Measurements from ENCODE around the gene GIMAP6.

- RRBS = no CpG with 5 or more reads among the region's 5 CpGs
These were observed 179.2 kb downstream of the ATP6V0E2 start for GRCh38 chr7:150053054-150053341.

- RRBS = no CpG with 5 or more reads among the region's 10 CpGs
These were observed 205.1 kb downstream of the ATP6V0E2 start for GRCh38 chr7:150078648-150079452.

- RRBS = no CpG with 5 or more reads among the region's 19 CpGs
These were observed 6.3 kb upstream of the ACTR3C start for GRCh38 chr7:150329389-150330202.

- RRBS = no CpG with 5 or more reads among the region's 10 CpGs
These were observed 11.3 kb upstream of the REPIN1 start for GRCh38 chr7:150357096-150357847.

- RRBS = 94% methylated on average over 15 of the region's 58 CpGs
These were observed 3.1 kb downstream of the REPIN1 start for GRCh38 chr7:150371538-150372242.

GRCh38 chr7:150451177-150451858 lies 888 bp downstream of the GIMAP8 start:
- RRBS = no CpG with 5 or more reads among the region's 18 CpGs

- RRBS = no CpG with 5 or more reads among the region's 8 CpGs
These were observed 1.6 kb downstream of the GIMAP8 start for GRCh38 chr7:150451859-150452589.

DNA sequence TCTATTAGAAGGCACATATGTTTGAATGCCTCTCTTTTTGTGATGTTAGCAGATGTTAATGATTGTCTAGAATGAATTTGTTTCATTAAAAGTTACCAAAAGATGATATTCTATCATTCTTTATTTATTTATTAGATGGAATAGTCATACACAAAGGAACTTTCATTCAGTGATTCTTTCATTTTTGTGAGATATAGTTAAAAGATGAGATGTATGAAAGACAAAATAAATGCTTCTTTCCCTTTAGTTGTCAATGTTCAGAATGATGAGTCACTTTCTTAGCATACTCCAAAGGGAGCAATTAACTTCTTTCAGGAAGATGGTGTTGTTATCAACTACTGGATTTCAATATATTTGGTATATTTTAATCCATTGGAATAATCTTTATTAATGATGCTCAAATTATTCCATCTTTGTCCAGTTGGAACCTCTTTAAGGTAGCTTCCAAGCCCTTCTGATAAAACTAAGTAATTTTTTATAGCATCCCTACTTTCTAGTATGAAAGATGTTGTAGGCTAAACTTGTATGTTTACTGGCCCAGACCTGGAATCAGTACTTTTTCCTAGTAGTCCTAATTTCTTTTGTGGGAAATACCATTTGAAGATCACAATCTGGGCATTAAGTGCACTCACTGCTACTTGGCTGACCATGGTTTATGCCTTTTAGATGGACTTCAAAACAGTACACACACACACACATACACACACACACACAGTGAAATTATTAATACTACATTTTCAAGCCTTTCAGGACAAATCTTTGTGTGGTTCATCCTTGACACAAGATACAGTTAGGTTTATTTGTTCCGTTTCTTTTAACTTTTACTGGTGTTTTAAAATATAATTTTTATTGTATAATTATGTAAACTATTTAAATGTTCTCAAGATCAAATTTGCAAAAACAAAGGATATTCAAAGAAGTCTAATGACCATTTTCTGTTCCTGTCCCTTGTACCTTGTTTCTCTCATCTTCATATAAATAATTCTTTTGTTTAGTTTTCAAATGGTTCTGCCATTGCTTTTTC lies 2.5 kb downstream of the GIMAP7 start:
- RRBS = no CpG with 5 or more reads among the region's 1 CpG

- RRBS = no CpG with 5 or more reads among the region's 9 CpGs
These were observed at the start of gene GIMAP6 for GRCh38 chr7:150631934-150632950. Gene GIMAP6, minus strand, starts transcription at chr7:150632385.

GRCh38 chr7:150687662-150688175 lies 2.2 kb downstream of the GIMAP2 start:
- RRBS = no CpG with 5 or more reads among the region's 3 CpGs

DNA sequence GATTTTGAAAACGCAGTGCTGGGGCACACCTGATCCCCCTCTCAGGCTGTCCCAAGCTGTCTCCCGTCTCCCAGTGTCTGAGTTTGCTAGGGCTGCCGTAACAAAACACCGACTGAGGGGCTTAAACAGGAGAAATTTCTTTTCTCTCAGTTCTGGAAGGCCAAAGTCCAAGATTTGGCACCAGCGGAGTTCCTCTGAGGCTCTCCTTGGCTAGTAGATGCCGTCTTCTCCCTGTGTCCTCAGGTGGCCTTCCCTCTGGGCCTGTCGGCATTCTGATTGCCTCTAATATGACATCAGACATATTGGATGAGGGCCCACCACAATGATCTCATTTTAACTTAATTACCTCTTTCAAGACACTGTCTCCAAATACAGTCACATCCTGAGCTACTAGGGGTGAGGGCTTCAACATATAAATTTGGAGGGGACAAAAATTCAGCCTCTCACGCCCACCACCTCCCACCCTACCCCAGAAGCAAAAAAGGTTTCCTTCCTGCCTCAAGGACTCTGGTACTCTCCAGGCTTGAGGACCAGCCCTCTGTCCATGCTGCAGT lies 11.8 kb downstream of the TMEM176B start:
- RRBS = no CpG with 5 or more reads among the region's 8 CpGs

GRCh38 chr7:150807806-150808611 lies 7.4 kb downstream of the TMEM176A start:
- RRBS = no CpG with 5 or more reads among the region's 11 CpGs

- RRBS = 38% methylated on average over 2 of the region's 16 CpGs
These were observed 30.6 kb downstream of the KCNH2 start for GRCh38 chr7:150947628-150947871.

DNA sequence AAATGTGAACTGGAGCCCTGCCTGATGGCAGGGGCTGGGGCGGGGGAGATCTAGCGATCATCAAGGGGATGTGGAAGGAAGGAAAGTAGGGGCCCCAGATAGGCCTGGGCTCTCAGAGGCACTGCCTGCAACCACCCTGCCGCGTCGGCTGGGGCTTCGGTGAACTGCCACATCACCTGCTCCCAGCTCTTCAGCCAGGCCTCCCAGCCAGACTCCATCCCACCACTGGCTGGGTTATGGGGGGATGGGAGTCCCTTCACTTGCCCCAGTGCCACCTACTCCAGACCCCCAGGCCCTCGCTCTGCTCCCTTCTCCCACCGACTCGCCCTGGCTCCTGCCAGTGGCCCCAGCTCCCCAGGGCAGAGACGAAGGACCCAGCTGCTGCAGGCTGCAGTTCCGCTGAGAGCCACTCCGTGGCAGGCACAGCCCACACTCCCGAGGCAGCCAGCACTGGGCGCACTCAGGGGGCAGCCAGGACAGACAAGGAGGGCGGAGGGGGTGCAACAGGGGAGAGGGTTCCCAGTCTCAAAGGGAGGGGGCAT lies 15.3 kb downstream of the KCNH2 start:
- RRBS = no CpG with 5 or more reads among the region's 15 CpGs

DNA sequence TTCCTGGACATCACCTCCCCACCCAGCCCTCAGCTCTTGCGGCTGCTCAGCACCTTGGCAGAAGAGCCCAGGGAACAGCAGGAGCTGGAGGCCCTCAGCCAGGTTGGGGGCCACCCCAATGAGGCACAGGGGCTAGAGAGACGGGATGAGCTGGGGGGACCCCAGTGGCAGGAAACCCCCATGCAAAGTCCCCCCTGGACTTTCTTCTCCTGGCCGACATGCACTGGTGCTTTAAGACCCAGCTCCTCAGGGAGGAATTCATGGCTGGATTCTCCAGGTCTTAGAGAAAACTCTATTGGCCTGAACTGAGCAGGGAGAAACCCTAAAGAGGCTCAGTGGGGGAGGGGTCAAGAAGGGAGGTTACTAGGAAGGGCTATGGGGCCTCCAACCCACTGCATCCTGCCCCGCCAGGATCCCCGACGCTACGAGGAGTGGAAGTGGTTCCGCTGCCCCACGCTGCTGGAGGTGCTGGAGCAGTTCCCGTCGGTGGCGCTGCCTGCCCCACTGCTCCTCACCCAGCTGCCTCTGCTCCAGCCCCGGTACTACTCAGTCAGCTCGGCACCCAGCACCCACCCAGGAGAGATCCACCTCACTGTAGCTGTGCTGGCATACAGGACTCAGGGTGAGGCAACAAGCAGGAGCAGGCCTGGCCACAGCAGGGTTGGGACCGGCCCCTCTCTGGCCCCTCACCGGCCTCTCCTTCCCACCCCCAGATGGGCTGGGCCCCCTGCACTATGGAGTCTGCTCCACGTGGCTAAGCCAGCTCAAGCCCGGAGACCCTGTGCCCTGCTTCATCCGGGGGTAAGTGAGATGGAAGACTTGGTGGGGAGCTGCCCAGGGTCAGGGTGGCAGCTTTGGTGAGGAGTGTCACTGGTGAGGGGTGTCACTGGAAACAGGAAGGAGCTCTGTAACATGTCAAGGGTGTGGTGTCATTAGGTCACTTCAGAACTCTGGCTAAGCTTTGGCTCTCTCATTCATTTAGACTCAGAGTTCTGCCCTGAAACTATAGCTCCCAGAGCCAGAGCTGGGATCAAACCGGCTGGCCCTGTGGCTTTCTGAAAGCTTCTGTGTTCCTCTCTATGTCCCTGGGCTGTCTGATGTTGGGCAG lies 13.8 kb downstream of the ATG9B start:
- RRBS = 62% methylated on average over 3 of the region's 20 CpGs

GRCh38 chr7:151012797-151013311 lies 11.4 kb downstream of the ATG9B start:
- RRBS = no CpG with 5 or more reads among the region's 19 CpGs

DNA sequence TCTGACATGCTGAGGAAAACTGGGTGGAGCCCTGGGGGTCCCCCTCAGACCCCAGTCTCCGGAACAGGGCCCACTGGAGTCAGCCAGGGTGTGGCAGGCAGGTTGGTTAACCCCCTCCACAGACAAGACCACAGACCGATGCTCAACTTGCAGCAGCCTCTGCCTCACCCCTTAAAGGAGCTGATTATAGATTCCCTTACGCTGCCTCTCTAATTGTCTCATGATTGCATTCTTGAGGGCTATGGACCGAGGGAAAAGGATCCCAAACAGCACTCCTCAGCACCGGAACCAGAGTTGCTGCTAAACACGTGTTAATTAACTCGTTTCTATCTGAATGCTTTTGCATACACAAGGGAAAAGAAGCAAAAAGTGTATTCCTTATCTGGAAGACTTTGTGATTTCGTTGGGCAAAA lies 772 bp upstream of the SLC4A2 start:
- RRBS = no CpG with 5 or more reads among the region's 8 CpGs

DNA sequence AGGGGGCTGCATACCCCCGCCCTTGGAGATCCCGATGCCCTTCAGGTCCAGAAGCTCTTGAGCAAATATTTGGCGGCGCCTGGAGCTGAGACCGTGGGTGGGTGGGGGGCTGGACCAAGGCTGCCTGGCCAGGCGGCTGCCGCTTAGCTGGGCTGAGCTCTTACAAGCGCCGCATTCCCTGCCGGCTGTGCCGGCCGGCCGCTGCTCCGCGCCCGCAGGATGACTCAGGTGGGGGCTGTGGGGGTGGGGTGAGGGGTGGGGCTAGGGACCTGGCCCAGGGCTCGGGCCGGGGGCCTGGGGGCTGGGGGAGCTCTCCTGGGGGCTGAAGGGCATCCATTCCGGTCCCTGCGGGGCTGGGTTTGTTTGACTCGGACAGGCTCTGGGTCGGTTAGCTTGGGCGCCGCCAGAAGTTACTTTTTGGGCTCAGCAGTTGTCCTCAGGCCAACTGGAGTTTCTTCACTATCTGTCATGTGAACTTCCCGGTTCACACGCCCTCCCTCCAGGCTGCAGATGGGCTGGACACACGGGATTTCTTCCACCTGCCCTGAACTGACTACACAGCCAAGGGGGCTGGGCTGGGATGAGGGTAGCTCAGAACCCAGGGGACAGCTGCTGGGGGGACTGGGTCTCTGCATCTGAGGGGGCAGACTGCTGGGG lies 3.7 kb downstream of the SLC4A2 start:
- RRBS = 89% methylated on average over 2 of the region's 27 CpGs

- RRBS = 79% methylated on average over 2 of the region's 11 CpGs
These were observed 1.1 kb upstream of the FASTK start for GRCh38 chr7:151081789-151082099.

DNA sequence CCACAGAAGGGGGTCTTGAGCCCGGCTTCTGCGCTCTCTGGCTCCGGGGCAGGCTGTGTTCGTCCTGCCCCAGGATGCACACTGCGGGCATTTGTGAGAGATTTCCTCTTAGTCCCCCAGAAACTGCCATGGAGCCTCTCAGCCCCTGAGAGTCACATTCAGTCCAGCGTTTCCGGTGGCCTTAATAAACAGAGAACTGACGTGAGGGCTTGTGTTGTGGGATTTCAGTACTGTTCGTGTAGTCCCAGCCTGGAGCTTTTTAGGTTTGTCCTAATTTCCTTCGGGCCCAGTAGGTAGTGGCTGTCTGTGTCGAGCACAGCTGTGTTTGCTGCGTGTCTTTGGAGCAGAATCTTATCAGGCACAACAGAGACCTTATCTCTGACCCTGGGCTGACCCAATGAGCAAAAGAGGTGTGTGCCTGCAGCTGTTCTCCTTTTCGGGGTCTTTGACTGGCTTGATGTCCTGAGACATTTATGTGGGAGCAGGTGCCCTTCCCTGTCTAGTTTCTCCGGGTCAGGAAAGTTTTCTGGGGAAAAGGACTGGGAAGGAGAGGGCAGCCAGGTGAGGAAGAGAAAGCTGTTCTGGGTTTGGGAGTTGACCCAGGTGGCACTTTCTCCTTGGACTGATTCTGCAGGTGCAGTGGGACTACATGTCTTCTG lies 25.5 kb downstream of the AGAP3 start:
- RRBS = no CpG with 5 or more reads among the region's 14 CpGs